Measurements from ENCODE around the genes CYTIP and ACVR1C.

DNA sequence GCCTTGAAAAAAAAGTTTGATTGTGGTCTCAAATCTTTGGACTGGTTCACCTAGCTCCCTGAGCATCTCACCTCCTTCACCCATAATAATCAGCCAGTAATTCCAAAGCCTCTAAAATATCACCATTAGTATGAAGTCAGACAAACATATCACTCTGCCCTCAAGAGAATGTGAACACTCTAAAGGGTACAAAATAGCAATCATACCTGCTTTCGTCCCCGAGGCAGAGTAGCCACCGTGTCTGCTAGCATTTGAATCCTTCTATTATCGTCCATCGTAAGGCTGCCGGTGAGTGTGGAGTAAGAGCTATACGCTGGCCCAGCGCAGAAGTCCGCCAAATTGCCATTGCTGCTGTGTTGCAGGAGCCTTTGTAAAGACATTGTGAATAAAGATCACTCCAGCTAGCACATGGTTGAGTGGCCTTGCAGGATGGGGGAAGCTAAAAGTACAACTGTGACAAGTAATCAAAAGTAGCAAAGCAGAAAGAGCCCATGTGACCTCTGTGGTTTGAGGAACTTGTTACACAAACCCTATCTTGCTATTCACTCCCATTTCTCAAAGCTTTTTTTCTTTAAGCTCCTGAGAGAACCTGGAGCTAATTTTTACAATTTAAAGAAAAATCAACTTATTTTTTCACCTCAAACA, at the start of gene CYTIP:
TSS of gene CYTIP (minus strand) at position 449 of the 645 bp plus-strand sequence.
- PRO-cap: unidirectional peak, minus-strand start at position 253 of the sequence; unidirectional peak, minus-strand start at position 344 of the sequence; unidirectional peak, minus-strand start at position 410 of the sequence; unidirectional peak, minus-strand start at position 441 of the sequence

GRCh38 chr2:157628354-157629414, at the start of gene ACVR1C:
Gene ACVR1C (minus strand): TSS chr2:157628864.
- PRO-cap: bidirectional peak, plus-strand start at chr2:157628991, minus-strand start at chr2:157628871; unidirectional peak, minus-strand start at chr2:157629174

DNA sequence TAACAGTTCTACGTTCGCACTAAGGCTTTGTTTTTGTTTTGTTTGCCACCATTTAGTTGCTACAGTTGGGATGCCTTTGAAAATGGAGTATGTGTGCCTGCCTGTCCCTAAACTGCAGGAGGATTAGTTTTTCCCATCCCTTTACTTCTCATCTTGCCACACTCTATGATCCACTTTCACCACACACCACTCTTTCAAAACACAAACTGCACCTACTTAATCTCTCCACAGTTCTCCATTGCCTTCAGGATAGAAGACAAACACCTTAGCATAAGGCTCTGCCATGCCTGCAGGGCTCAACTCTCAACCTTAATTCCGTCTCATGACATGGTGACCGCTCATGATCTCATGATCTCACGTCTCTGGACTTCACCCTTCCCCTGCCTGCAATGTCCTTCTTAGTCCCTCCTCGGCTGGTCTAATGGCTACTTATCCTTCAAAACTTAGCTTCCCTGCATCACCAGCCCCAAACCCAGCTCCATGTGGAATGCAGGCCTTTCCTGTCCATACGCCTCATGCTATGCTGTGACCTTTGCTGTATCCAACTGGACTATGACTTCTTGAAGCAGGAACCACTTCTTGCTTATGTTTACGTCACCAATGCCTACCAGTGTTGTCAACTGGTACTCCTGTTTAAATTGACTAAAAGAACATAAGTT, 85.4 kb downstream of the ACVR1 start:
- PRO-cap: no peak

- PRO-cap: no peak
Measured at GRCh38 chr2:157856097-157856734, 19.9 kb downstream of the ACVR1 start.

- PRO-cap: no peak
Measured at GRCh38 chr2:158042987-158043628, 58.6 kb upstream of the UPP2 start.

DNA sequence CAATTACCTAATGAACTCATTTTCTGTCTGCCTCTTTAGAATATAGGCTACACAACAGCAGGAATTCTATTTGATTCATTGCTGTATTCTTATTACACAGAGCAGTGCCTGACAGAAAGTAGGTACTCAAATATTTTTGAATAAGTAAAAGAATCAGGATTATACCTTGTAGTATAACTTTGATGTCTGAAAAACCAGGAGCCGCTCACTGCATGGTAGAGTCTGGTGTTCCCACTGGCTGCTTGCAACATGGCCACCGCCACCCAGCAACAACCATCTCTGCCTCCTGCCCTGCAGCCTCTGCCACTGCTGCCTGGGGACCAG, 38.5 kb upstream of the UPP2 start:
- PRO-cap: unidirectional peak, plus-strand start at position 208 of the sequence

DNA sequence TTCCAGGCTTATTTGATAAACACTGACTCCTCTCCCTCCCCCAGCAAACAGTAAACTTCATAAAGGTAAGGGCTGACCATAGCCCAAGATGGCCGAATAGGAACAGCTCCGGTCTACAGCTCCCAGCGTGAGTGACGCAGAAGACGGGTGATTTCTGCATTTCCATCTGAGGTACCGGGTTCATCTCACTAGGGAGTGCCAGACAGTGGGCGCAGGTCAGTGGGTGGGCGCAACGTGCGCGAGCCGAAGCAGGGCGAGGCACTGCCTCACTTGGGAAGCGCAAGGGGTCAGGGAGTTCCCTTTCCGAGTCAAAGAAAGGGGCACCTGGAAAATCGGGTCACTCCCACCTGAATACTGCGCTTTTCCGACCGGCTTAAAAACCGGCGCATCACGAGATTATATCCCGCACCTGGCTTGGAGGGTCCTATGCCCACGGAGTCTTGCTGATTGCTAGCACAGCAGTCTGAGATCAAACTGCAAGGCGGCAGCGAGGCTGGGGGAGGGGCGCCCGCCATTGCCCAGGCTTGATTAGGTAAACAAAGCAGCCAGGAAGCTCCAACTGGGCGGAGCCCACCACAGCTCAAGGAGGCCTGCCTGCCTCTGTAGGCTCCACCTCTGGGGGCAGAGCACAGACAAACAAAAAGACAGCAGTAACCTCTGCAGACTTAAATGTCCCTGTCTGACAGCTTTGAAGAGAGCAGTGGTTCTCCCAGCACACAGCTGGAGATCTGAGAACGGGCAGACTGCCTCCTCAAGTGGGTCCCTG, 105.2 kb downstream of the CCDC148 start:
- PRO-cap: no peak

DNA sequence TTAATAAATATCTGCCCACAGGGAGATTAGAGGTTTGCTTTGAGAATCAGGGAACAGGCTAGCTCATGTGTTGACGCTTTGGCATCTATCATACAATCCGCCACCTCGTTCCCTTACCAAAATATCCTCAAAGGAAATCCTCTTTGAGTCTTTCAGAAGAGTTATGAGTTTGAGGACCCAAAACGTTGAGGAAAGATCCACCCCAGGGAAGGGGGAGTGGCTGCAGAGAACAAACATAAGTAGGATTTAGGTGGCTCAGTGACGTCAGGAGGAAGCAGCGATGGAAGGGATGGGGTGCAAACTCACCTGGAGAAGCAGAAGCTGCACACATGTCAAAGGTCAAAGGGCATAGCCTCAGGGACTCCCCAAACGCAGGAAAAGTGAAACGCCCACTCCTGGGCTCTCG, 441 bp downstream of the CCDC148 start:
- PRO-cap: no peak

DNA sequence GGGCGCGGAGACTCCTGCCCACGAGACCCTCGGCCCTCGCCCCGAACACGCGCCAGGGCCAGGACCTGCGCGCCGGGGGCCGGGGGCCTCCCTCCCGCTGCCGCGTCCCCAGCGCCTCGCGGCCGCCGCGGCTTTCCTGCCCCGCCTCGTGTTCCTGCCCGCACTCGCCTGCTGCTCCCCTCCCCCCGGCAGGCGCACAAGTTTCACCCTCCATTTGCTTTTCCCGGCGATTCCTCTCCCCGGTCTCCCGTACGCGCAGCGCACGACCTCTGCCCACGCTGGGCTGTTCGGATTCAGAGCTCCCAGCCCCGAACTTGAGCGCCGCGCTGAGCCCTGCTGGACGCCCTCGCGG, 465 bp downstream of the PKP4 start:
- PRO-cap: bidirectional peak, plus-strand start at position 229 of the sequence, minus-strand start at position 166 of the sequence

DNA sequence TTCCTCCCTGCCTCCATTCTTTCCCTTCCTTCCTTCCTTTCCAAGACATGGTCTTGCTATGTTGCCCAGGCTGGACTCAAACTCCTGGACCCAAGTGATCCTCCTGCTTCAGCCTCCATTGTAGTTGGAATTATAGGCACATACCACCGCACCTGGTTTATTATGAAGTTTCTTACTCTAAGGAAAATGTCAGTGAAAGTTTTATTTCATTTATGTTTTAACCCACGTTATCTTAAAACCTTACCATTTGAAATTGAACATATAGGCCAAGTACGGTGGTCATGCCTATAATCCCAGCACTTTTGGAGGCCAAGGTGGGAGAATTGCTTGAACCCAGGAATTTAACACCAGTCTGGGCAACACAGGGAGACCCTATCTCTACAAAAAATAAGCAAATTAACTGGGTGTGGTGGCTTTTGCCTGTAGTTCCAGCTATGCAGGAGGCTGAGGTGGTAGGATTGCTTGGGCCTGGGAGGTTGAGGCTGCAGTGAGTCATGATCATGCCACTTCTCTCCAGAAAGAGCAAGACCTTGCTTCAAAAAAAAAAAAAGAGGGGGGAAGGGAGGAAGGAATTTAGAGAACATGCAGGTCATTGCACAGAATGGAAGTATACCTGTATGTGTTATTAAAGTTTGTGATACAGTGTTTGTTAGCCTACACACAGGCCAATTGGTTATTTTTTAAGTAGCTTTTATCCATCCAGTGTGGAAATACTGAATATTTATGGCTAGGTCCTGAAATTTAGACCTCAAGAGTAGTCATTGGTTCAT, 25.7 kb downstream of the PKP4 start:
- PRO-cap: no peak

- PRO-cap: no peak
Measured at GRCh38 chr2:158523419-158524056, 66.8 kb downstream of the PKP4 start.

DNA sequence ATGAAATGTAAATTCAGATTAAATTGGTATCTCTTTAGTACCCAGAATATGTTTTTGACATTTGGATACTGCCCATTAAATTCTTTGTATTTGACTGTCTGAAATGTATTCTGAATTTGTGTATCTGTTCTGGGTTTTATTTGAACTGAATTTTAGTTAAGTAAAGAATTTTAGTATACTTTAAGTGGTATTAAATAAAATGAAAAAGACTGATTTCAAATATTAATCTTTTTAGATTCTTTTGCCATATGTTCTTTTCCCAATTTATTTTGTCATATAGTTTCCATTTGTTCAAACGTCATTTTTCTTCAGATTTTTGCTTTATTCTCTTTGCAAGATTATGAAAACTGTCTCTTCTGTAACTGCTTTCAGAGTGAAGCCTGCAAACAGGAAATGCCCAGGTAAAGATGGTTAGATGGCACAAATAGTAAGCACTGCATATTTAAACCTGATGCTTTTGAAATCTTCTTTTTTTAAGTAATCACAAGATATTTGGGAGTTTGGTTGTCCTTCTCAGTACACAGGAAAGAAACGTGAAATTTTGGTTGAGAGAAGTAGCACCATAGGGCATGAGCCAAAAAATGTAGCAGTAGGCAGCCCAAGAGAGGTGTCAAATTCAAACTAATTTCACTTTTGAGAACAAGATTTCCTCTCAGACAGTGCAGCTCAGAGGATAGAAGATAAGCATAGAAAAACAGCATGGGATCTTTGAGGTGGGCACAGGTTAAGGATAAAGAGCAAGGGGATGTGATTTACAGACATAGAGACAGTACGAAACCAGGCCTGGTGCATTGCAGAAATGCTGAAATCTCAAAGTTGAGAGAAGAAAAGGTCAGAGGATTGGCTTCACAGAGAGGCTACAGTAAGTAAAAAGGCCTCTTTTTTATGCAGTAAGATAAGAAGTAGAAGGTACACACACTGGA, 89.5 kb downstream of the PKP4 start:
- PRO-cap: no peak

DNA sequence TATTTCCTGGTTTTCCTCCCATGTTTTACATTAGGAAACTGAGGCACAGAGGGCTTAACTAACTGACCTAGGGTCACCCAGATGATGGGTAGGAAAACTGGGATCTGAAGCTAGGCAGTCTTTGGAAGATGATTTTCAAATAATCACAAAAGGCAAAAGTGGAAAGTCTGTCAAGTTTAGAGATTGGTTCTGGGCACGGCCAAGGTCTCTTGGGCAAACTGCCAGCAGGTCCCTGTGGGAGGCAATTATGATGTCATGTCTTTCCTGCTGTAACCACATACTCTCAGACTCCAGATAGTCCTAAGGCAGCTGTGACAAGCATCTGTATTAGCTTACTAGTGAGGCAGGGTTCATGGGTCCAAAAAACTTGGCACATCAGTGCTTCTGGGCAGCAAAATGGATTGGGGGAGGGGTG, 14.6 kb upstream of the TANC1 start:
- PRO-cap: no peak

GRCh38 chr2:158967257-158967716, 1.2 kb upstream of the TANC1 start:
- PRO-cap: no peak

GRCh38 chr2:159125054-159125539, 156.7 kb downstream of the TANC1 start:
- PRO-cap: unidirectional peak, plus-strand start at chr2:159125245

DNA sequence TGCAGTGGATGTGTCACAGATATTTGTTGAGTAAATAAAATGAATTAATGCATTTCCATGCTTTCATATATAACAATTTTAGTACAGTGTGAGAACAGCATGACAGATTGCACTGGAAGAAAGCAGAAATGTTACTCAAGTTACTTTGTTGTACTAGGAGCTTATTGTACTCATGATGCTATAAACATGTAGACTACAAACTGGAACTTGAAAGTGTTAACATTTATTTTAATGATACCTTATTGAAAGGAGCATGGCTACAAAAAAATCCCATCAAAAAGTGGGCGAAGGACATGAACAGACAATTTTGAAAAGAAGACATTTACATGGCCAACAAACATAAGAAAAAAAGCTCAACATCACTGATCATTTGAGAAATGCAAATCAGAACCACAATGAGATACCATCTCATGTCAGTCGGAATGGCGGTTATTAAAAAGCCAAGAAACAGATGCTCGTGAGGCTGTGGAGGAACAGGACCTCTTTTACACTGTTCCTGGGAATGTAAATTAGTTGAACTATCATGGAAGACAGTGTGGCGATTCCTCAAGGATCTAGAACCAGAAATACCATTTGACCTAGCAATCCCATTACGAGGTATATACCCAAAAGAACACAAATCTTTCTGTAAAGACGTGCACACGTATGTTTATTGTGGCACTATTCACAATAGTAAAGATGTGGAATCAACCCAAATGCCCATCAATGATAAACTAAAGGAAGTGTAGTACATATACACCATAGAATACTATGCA, 158.6 kb downstream of the TANC1 start:
- PRO-cap: no peak

- PRO-cap: no peak
Measured at GRCh38 chr2:159539844-159540592, 76.3 kb downstream of the BAZ2B start.

GRCh38 chr2:159750398-159751496, 38.4 kb downstream of the MARCHF7 start:
- PRO-cap: no peak

DNA sequence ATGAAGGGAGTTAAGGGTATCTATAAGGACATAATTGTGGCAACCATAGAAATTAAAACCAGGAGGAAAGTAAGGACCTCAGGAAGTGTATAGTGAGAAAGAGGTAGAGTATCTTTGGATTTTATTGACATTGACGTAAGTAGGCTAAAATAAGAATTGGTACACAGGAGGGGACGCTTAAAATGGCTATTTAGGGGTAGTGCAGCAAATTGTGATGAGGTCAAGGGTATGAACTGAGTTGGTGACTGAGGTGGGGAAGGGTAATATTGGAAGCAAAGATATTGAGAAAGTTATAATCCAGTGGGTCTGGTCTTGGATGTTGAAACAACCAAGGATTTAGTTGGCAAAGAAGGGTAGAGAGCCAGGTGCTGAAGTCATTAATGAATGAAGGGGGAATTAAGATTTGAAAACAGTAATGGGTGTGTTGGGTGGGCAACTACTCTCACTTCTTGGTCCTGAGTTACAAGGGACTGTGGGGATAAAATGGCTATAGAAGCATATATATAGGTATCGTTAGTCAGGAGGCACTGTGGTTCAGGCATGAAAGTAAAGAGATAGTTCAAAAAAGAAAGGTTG, 42.8 kb downstream of the MARCHF7 start:
- PRO-cap: no peak

GRCh38 chr2:159770279-159771021, 27.6 kb downstream of the CD302 start:
- PRO-cap: unidirectional peak, plus-strand start at chr2:159770457